AG09309 (cell line): ENCODE measurements around a stretch of chr11.

GRCh38 chr11:114080117-114081324 is 21.0 kb downstream of the ZBTB16 start:
- RRBS: no CpG with 5 or more reads among the region's 8 CpGs

DNA sequence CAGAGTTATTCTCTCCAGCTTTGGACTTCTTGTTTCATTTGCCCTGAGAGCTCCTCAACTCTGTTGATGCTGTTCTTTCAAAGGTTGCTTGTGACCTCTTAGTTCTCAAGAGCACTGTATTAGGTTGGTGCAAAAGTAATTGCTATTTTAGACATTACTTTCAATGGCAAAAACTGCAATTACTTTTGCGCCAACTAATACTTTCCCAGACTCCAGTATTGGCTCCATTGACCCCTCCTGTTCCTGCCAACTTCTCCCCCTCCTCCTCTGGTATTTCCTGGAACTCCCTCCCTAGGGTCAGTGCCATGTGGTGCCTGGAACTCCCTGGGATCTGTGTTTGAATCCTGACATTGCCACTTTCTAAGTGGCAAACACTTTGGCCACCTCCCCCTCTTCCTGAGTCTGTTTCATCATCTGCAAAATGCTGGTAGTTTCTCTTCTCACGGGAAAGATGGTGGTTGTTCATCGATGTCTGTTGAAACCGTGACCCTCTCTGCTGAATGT is 27.3 kb downstream of the ZBTB16 start:
- RRBS: no CpG with 5 or more reads among the region's 4 CpGs

DNA sequence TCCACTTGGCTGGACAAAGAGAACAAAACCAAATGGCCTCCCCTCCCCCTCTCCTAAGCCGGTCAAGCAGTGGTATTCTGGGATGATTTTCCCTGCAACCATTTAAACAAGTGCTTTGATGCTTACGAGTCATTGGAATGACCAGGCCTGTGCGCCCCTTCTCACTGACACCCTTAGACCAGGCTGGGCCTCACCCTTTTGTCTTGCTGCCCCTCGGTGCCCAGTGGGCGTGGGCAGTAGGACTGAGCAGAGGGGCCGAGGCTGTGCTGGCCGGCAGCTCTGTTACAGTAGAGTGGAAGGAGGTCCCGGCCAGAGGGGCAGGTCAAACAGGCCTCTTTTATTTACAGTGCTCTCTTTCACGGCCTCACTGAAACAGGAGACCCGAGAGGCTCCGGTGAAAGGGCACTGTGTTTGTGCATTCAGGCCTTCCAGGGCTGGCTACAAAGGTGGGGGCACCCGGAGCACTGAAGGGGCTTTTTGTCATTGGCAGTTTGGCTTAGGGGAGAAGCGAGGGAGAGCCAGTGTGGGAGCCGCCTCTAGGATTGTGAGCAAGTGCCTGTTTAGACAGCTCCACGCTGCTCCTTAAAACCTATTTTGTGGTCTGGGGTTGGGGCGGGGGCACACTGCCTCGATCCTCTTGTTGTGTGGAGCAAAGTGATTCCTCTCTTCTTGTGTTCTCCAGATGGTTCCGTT is 32.4 kb downstream of the ZBTB16 start:
- RRBS: 55% methylated on average over 5 of the region's 18 CpGs

DNA sequence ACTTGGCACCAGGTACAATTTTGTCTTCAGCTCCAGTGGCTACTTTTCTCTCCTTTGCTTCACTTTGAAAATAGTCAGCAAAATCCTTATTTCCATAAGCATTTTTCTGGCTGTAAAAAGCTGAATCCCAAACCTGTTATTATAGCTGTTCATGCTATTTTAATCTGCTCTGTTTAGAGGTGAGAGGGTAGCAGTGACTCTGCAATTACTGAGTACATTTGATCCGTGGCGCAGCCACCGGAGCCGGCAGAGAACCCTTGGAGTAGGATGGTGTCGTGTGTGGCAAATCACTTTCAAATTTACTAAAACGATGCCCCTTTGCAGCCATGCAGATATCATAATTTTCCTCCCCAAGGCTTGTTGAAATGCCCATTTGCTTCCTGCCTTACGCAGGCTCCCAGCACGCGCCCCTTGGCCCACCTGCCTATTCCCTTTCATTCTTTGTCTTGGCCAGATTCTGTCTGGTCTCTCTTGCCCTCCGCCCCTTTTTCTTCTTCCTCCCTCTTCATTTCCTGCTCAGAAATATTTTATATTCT is 69.7 kb downstream of the ZBTB16 start:
- RRBS: no CpG with 5 or more reads among the region's 10 CpGs

DNA sequence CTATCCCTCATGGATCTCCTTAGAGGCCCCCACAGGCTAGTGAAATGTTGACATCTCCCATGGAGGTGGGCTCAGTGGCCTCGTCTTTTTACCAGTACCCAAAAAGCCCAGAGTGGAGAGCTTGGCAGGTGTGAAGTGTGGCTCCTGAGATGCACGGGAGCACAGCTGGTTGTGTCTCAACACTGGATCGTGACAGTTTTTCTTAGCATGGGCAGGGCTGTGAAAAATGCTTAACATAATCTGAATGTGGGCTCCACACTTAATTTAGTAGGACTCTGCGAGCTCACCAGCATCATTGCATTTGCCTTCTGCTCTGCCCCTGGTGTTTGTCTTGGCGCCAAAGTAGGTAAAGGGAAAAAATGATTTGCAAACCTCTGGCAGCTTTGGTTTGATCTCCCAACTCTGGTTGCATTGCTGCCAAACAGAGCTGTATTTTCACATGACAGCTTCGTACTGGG is 74.4 kb downstream of the ZBTB16 start:
- RRBS: no CpG with 5 or more reads among the region's 6 CpGs

DNA sequence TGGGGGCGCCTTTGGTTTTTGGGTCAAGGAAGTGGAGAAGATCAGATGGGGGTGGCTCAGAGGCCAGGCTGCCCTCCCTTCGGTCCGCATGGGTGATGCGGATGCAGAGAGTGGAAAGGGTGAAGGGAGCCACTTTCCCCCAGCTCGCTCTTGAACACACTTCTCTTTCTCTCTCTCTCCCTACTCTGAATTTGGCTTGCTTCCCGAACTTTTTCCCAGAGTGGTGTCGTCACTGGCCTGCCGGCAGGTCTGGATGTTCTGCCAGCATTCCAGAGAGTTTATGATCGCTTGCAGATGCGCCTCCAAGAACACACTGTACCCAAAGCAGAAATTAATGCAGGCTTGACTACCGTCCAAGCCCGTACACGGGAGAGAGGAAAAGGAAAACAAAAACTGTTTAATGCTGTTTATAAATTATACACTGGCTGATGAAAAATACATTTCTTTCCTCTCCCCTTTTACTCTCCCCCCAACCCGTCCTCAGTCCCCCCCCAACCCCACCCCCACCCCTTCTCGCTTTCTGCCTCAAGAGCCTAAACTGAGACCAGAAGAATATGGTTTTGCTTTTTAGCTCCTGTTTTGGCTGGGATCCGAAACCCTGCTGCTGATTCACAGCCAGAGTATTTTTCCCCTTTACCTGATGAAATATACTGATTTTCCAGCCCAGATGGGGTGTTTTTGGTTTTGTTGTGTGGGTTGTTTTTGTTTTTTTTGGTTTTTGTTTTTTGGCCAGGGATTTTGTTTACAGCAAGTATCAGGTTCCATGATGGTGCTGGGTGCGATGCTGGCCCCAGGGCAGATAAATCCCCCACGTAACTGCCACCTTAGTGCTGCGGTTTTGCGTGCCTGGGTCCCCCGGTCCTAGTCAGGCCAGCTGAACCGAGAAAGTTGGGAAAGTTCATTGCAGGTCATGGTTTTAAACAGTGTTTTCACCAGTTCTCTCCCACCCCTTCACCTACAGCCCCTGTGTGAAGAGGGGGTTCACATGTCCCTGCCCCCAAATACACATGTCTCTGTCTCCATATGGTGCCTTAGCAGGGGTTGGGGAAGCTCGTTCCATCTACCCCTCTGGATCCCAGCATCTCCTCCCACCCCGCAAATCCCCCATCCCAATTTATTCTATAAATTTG is 103.6 kb downstream of the ZBTB16 start:
- RRBS: no CpG with 5 or more reads among the region's 24 CpGs

DNA sequence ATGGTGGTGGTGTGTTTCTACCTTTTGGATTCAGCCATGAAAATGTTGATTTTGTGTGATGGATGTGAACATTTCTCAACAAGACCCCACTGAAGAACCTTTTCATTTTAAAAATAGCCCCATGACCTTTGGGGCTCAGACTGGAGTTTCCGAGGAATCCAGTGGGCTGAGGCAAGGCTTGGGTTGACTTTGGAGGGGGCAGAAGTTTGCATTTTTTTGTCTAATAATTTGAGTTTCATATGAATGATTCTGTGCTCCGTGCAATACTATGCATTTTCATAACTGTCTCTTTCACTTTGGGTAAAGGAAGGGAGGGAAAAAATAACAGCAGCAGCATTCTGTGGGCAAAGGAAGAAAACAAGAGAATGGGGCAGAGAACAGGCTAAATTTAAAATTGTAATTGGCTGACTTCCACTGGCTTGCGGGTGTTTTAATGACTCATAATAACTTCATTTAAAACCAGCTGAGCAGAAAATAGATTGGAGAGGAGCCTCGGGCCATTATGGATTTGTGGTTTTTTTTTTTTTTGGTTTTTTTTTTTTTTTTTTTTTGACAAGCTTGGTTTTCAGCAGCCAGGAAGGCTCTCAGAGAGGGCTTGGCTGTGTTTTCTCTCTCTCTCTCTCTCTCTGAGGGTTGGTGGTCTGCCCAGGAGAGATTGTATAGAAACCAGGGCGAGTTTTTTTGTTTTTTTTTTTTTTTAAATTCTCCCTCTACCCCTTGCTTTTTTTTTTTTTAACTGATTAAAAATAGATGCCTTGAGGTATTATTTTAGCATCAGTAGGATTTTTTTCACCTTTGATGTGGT is 107.4 kb downstream of the ZBTB16 start:
- RRBS: no CpG with 5 or more reads among the region's 5 CpGs

DNA sequence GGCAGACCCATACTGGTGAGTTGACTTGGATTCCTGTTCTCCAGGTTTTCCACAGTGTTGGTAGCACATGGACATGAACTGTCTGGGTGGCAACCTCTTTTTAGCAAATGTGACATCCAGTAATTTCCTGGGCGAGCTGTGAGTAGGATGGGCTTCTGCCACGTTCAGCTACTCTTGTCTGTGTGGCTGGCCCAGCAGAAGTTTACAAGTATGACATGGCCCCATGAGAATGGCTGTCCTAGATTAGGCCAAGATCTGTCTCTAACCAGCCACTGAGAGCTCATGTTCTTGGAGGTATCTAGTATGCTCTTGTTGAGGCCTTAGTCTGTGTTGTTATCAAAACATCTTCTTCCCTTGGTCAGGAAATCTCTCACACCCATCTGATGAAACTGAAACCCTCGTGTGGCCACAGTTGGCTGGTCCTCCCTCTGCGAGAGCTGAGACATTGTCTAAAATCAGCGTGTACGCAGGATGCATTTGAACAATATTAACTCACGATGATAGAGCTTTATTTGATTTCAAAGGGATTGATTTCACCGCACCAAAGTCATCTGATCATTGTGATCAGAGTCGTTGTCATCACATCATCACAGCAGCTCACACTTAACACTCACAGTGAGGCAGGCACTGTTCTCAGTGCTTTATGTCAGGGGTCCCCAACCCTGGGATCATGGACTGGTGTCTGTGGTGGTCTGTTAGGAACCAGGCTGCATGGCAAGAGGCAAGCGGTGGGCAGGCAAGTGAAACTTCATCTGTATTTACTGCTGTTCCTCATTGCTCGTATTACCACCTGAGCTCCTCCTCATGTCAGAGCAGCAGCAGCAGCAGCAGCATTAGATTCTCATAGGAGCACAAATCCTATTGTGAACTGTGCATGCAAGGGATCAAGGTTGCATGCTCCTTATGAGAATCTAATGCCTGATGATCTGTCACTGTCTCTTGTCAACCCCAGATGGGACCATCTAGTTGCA is 108.9 kb upstream of the NNMT start:
- RRBS: no CpG with 5 or more reads among the region's 11 CpGs

- RRBS: no CpG with 5 or more reads among the region's 6 CpGs
Measured at GRCh38 chr11:114196866-114197377, 99.3 kb upstream of the NNMT start.

- RRBS: no CpG with 5 or more reads among the region's 4 CpGs
Measured at GRCh38 chr11:114216618-114217346, 79.4 kb upstream of the NNMT start.

- RRBS: 52% methylated on average over 3 of the region's 8 CpGs
Measured at GRCh38 chr11:114257050-114257434, 39.2 kb upstream of the NNMT start.

DNA sequence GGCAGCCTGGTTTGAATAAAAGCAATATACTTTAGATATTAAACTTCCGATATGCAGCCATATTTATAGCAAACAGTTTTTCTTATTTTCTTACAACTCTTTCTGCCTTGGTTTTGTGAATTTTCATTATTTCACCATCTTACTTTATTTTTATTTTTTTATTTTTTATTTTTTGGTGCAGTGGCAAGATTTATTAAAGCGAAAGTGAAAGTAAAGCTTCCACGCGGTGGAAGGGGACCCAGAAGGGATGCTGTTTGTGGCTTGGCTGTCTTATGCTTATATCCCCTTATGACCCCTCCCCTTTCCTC is 50.3 kb downstream of the NNMT start:
- RRBS: no CpG with 5 or more reads among the region's 4 CpGs

DNA sequence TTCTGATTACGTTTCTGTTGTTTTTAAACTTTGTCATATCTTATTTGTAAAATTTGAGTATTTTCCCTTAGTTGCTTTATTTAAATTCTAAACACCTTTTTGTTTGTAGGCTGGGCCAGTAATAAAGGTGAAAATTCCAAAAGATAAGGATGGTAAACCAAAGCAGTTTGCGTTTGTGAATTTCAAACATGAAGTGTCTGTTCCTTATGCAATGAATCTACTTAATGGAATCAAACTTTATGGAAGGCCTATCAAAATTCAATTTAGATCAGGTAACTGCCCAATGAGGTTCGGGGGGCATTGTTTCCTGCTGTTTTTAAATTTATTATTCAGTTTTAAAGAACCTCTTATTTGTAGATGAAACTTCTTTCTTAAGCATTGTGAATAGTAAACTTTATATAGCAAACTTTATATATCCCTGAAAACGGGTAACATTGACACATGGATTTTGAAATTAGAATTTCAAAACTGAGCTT is 1.2 kb downstream of the RBM7 start:
- RRBS: no CpG with 5 or more reads among the region's 4 CpGs

DNA sequence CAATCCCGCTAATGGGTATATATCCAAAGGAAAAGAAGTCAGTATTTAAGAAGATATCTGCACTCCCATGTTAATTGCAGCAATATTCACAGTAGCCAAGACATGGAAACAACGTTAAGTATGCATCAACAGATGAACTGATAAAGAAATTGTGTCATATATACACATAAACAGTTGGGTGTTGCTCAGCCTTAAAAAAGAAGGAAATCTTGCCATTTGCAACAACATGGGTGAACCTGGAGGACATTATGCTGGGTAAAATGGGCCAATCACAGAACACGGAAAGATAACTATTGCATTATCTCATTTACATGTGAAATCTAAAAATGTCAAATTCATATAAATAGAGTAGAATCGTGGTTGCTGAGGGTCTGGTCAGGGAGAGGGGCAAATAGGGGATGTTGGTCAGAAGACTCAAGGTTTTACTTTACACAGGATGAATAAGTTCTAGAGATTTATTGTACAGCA is 1.6 kb upstream of the NXPE2 start:
- RRBS: no CpG with 5 or more reads among the region's 4 CpGs

GRCh38 chr11:115256373-115256830 is 247.8 kb downstream of the CADM1 start:
- RRBS: no CpG with 5 or more reads among the region's 3 CpGs

- RRBS: no CpG with 5 or more reads among the region's 10 CpGs
Measured at GRCh38 chr11:115582001-115582527, 77.8 kb upstream of the CADM1 start.

GRCh38 chr11:115720387-115721023 is 216.3 kb upstream of the CADM1 start:
- RRBS: no CpG with 5 or more reads among the region's 8 CpGs

GRCh38 chr11:116193182-116194401 is 579.2 kb downstream of the BUD13 start:
- RRBS: 6% methylated on average over 4 of the region's 42 CpGs

DNA sequence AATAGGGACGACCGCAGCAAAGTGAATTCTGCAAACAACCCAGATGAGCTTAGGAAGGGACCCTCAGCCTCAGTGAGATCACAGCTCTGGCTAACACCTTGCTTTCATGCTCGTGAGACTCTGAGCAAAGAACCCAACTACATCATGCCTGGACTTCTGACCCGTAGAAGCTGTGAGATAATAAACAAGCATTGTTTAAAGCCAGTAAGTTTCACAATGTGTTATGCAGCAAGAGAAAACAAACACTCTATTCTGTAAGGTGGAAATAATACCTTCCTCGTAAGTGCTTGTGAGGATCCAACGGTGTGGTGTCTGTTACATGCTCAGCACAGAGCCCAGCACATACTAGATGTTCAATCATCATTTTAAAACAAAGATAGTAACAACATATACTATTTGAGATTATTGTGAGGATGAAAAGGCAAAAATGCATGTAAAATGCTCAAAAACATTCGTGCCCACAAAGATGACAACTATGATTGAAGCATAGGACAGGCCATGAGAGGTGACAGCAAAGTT is 433.4 kb downstream of the BUD13 start:
- RRBS: no CpG with 5 or more reads among the region's 7 CpGs